Parotid gland (tissue), 1 donor: ENCODE results near the gene EML4.

DNA sequence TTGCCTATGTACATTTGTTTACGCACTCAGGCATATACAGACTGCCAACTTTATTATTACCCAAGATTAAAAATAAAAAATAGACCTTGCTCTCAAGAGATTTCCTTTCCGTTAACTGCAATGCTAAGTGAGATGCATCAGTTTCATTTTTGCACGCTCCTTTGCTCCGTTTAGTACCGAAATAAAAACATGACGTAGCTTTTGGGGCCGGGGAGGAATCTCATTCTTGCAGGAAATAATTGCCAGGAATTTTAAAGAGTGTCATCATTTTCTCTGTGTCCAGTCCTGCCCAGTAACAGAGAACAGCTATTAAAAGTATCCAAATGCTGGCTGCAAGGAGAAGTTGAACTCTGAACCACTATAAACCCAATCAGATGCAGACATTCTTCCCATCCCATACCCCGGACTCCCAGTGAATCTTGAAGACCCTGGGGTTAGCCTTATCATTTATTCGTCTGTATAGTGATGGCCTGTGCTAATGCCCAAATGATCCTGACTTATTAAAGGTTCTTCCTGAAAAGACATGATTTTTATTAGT lies 169.4 kb downstream of the SLC8A1 start:
- PRO-cap, result no peak

DNA sequence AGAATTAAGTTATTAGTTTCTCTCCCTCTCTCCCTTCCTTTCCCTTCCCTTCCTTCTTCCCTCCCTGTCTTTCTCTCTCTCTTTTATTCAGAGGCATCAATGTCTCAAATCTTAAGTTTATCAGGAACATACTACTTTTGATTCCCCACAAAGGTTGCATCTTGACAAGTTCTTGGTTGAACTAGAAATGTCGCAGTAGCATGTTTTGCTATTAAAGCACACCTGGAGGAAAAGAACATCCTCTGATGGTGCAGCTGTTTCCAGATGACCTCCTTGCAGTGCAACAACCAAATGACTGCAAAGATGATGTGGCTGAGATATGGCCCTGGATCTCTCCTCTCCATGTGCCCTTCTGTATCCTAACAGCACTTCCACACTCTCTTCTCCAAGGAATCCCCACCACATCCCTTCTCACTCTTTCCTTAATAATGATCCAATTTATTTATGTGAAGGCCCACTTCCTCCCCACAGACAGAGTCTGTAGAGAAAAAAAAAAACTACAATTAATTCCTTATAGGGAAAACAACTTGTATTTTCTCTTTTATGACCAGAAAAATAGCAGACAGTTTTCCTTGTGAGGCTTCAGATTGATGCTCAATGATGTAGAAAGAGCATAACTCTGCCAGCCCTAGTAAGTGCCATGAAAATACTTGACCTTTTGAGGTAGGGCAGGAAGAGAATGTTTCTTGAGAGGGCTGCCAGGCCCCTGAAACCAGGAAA lies 127.1 kb downstream of the SLC8A1 start:
- PRO-cap, result no peak

GRCh38 chr2:40489299-40489892 lies 37.5 kb upstream of the SLC8A1 start:
- PRO-cap, result bidirectional peak, plus-strand start at chr2:40489657, minus-strand start at chr2:40489559

- PRO-cap, result no peak
Observed at GRCh38 chr2:41736384-41736599, 311.5 kb upstream of the PKDCC start.

DNA sequence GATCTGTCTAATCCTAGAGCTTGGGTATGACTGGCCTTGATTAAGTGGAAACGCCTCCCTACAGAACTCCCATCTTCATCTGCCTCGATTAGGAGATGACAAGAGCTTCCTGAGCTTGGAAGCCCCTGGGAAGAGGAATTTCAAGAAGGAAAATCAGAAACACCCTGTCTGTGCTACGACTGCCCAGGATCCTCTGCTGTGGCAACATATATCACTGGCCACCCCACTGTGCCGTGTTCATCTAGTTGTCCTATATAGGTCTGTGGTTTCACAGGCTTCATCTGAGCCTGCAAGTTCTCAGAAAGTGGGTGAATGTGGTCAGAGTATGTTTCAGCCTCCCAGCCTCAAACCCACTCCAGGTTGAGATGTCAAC lies 151.4 kb upstream of the PKDCC start:
- PRO-cap, result no peak

GRCh38 chr2:41914084-41914617 lies 133.7 kb upstream of the PKDCC start:
- PRO-cap, result no peak

- PRO-cap, result no peak
Observed at GRCh38 chr2:41921991-41922767, 125.6 kb upstream of the PKDCC start.

GRCh38 chr2:41933715-41934868 lies 113.7 kb upstream of the PKDCC start:
- PRO-cap, result no peak

DNA sequence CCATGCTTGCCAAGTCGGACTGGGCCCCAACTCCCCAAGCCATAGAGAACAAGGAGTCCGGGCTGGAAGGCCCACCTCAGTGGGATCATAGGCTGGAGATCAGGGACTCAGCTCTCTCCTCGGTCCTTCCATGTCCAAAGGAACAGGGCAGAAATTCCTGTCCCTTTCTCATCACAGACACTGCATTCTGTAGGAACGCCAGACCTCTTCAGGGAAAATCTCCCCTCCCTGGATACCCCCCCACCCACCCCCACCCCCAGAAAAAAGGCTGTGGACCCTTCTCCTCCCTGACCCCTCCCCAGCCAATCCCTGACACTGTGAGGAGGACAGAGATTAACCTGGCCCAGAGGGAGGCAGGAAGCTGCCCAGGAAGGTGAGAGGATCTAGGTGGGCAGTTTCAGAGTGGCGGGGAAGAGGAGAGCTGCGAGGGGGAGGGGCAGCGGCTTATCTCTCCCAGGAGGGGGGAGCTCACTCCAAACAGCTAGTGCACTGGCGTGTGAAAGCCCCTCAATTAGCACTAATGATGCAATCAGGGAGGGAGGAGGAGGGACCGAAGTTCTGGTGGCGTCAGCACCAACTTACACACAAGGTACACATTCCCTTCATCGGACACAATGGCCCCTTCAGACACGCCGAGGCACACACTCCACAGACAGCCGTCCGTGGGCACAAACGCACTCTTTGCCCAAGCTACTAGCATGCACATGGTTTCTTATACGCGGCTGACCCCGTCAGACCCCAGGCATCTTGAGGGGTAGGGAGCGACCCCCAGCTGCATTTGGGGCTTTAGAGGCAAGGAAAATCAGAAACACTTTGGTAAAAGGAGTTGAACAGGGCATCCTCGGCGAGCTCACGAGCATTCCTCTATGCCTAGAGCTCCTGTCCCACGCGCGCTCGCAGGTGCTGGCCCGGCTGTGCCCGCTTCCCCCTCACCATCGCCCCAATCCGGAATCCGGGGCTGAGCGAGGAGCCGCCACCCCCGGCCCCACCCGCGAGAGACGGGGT lies 1.1 kb upstream of the PKDCC start:
- PRO-cap, result no peak

- PRO-cap, result no peak
Observed at GRCh38 chr2:42049463-42049970, 1.7 kb downstream of the PKDCC start.

DNA sequence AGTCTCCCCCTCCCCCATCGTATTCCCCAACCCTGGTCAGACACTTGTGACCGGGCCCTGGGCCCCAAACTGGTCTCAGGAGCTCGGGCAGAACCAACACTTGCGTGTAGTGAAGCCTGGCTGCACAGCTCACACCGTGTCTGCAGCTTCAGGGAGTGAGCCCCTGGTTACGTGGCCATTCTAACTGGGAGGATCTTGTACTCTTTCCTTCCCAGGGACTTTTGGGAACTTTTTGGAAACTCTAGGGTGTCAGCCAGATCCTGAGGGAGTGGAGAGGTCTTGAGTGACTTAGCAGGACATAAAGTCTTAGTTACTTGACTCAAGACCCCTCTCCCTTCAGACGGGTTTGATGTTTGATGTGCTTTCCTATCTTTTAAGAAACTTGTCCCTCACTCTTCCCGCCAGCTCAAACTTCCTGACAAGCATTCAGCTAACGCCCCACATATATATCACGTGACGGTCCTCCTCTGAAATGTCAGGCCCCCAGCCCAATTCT lies 2.3 kb downstream of the PKDCC start:
- PRO-cap, result no peak

GRCh38 chr2:42168934-42169958 lies at the start of gene EML4:
Gene EML4 (plus strand): TSS chr2:42169353.
- PRO-cap, result unidirectional peak, plus-strand start at chr2:42169362

- PRO-cap, result no peak
Observed at GRCh38 chr2:42546506-42547444, 21.7 kb upstream of the MTA3 start.

- PRO-cap, result no peak
Observed at GRCh38 chr2:42794258-42794907, 2.0 kb upstream of the HAAO start.

DNA sequence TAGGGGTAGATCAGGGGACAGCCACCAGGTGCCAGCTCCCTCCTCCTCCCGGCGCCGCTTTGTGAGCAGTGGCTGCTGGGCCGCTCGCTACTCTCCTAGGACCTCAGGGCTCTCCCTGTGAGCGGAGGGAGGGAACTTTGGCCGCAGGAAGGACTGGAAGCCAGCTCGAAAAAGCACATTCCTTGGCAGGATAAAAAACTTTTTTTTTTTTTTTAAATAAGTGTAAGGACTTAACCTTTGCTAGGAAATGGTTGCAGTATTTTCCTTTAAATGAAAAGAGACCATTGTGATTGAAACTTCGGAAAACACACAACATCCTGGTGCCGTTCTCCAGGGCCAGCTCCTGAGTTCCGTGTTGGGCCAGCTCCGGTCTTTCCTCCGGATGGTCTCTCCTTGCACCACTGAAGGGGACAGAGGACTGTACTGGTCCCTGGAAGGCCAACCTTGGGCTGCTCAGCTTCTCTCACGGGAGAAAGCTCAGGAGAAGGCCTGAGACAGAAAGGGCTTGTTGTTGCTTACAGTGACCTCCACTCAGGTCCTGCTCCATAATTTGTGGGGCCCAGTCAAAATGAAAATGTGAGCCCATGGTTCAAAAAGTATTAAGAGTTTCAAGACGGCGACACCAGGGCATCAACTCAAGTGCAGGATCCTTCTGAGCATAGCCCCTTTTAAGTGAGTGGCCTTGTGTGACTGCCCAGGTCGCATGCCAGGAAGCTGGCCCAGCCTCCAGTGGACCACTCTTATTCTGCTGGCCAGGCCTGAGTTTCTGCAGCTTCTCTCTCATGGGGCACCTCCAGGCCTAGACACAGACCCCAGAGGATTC lies 83.2 kb upstream of the HAAO start:
- PRO-cap, result unidirectional peak, minus-strand start at position 61 of the sequence

- PRO-cap, result no peak
Observed at GRCh38 chr2:42927028-42927482, 134.7 kb upstream of the HAAO start.

GRCh38 chr2:43059102-43059493 lies 167.3 kb downstream of the ZFP36L2 start:
- PRO-cap, result no peak

GRCh38 chr2:43074877-43075693 lies 151.3 kb downstream of the ZFP36L2 start:
- PRO-cap, result unidirectional peak, minus-strand start at chr2:43075152; unidirectional peak, minus-strand start at chr2:43075188

GRCh38 chr2:43110366-43111037 lies 115.9 kb downstream of the ZFP36L2 start:
- PRO-cap, result no peak

- PRO-cap, result no peak
Observed at GRCh38 chr2:43152140-43152802, 74.1 kb downstream of the ZFP36L2 start.